Vein endothelial cell (primary cell): ENCODE measurements around a stretch of chr3.

DNA sequence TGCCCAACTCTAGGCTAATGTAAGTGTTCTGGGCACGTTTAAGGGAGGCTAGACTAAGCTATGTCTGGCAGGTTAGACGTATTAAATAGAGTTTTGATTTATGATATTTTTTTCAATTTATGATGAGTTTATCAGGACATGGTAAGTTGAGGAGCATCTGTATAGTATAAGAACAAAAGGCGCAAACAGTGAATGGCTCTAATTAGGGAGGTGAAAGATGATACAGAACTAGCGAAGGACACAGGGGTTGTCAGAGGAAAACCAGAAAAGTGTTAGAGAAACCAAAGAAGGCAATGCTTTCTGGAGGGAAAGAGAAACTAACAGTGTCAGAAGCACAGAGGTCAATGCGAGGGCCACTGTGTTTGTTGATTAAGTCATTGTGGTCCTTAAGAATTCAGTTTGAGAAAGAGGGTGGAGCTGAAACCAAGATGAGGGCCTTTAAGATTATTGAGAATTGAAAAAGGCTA lies 28.7 kb downstream of the ATG7 start:
- CAGE, long polyA plus RNA: no peak

DNA sequence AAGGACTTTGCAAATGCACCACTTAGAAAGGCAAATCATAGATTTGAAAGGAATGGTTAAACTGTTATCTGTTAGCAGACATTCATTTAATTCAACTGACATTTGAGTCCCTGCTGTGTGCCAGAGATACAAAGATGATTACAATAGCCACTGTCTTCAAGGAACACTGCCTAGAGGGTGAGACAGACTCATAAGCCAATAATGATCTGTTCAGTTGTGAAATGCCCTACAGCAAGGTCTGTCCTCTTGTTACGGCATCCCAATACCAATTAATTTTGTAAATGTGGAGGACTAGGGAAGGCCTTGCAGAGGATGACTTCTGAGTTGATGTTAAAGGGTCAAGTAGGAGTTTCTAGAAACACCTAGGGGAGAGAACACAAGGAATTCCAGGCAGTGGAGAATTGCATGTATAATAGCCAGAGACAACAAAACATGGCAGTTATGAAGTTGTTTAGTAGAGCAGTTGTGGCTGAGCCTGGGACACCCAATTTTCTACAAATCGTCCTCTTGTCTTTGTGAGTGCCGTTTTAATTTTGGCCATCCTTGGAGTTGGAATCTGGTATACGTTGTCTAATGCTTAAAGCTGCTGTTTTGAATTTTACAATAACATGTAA lies 113.3 kb downstream of the ATG7 start:
- CAGE, long polyA plus RNA: no peak

GRCh38 chr3:11391129-11391530 lies 118.9 kb downstream of the ATG7 start:
- CAGE, long polyA plus RNA: no peak

- CAGE, long polyA plus RNA: no peak
Measured at GRCh38 chr3:11430233-11430778, 158.1 kb downstream of the ATG7 start.

GRCh38 chr3:11466108-11466713 lies 177.5 kb downstream of the VGLL4 start:
- CAGE, long polyA plus RNA: no peak

DNA sequence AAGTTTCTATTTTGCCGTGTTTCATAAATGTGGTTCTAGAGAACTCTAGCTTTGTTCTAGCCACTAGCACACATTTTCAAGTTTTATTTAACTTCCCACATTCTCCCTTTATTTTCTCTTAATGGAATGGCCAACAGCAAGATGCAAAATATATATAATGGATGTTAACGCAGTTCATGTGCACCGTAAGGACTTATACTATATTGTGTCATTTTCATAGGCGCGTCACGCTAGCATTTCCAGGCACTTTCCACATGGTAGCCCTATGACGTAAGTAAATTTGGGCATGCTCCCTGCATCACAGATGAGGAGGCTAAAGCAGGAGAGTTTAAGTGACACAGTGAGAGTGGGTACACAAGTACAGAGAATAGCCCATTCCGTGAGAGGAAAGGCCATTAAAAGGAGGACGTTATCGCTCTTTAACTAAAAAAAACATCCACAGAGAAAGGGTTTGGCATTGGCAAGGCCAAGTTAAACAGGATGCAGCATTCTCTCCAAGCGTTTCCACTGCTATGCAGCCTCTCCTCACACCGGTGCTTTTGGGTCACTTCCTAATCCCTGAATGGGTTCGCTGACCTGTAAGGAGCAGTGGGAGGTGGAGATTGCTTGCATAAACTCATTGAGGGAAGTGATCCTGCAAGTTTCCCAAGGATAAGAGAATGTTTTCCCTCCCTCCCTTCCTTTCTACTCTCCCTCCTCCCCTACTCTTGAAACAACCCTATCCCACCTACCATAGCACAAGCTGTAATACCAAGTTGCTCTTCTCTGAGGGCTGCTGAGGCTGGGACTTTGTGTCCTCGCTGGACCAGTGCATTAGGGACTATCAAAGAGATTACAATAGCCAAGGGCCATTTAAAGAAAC lies 147.7 kb downstream of the VGLL4 start:
- CAGE, long polyA plus RNA: no peak

GRCh38 chr3:11556154-11556824 lies 87.4 kb downstream of the VGLL4 start:
- CAGE, long polyA plus RNA: no peak

DNA sequence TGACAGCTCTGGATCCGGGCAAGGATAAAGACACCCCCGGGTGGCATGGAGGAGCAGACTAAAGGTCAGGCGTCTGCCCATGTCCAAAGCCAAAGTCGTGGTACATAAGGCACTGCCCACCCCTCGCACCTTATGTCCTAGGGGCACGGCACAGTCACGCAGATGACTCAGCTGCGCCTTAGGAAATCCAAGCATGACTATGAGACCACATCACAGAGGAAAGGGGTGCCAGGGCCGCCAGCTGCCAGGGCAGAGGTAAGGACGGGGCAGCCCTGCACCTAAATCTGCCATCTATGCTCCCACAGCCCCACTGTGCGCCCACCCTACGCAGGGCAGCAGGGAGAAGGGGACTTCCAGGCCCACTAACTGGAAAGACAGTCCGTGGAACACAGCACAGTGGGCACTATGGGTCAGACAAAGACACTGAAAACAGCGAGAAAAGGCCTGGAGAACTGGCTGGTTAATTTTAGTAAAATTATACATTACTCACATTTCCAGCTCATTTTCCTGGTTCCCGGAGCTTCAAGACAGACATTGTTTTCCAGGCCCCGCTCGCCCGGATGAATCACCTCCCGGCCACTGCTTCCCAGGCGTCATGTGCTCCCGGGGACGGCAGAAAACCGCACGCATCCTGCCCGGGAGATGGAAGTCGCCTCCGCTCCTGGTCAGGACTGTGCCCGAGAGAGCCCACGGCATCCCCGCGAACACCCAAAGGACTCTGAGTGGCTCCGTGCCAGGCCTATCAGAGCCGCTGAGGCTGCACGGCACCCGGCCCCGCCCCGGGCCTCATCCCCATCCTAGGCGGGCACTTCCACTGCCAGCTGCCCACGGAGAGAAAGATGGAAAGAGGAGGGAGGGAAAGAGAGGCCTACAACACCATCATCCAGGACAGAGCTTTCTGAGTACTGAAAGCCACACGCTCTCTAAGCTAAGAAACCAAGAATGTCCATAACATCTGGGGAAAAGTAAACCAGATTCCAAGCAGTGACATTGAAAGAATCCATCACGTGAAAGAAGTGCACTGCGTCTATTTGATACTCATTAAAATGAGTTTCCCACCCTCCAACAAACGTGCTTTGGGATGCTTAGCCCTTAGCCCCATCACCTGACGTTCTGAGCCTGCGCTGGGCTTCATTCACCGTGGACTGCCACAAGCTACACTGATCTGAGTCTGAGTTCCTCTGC lies 75.2 kb downstream of the VGLL4 start:
- CAGE, long polyA plus RNA: no peak

GRCh38 chr3:11580121-11580703 lies 63.5 kb downstream of the VGLL4 start:
- CAGE, long polyA plus RNA: no peak

DNA sequence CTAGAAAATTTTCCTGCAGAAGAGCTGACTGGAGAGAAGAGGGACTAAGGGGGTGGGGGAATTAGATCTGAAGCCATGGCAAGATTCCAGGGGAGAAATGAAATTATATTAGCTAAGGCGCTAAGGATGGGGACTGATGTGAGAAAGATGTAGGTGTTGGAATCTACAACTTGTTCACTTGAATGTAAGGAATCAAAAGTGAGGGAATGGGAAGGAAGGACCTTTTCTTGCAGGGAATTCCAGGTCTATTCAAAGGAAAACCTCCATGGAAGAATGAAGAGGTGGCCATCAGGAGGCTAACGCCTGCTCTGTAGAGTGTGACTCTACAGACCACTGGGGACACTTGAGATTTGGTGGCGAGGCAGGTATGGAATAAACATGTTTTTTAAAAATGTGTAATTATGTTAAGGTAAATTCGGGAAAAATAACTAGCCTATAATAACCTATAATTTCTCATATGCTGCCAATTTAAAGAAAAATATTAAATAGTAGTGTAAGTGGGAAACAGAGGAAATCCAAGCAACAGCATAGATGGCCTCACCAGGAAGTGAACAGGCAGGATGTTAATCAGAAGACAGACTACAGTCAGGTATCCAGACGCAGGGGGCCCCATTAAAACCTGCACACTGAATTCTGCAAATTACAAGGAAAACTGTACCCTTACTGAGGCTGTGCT lies 1.4 kb downstream of the TAMM41 start:
- CAGE, long polyA plus RNA: no peak

- CAGE, long polyA plus RNA: no peak
Measured at GRCh38 chr3:12170007-12170413, 11.3 kb upstream of the TIMP4 start.

DNA sequence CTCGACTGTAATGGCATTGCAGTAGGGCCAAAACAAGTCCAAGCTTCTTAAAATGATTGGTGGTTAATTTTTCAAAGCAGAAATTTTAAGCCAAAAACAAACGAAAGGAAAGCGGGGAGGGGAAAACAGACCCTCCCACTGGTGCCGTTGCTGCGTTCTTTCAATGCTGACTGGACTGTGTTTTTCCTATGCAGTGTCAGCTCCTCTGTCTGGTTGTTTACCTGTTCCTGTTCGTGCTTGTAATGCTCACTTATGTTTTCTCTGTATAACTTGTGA lies 24.6 kb upstream of the TIMP4 start:
- CAGE, long polyA plus RNA: no peak

DNA sequence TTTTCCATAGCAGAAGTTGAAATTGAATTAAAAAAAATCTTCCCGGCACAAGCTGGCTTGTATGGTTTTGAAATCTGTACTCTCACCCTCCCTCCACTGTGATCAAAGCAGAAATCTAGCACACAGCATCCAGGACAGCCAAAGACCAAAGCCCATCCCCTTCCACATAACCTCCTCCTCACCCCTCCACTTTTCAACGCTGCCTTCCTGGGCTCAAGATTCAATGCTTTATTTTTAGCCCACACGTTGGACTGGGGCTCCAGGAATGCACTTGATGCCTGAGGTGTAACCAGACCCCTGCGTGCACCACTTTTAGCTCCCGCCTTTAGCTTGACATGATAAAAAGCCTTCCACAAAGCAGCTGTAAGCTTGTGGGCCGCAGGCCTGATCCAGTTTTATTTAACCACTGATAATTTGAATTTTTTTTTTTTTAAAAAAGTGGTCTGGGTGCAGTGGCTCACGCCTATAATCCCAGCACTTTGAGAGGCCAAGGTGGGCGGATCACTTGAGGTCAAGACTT lies 29.8 kb downstream of the TMEM40 start:
- CAGE, long polyA plus RNA: no peak

DNA sequence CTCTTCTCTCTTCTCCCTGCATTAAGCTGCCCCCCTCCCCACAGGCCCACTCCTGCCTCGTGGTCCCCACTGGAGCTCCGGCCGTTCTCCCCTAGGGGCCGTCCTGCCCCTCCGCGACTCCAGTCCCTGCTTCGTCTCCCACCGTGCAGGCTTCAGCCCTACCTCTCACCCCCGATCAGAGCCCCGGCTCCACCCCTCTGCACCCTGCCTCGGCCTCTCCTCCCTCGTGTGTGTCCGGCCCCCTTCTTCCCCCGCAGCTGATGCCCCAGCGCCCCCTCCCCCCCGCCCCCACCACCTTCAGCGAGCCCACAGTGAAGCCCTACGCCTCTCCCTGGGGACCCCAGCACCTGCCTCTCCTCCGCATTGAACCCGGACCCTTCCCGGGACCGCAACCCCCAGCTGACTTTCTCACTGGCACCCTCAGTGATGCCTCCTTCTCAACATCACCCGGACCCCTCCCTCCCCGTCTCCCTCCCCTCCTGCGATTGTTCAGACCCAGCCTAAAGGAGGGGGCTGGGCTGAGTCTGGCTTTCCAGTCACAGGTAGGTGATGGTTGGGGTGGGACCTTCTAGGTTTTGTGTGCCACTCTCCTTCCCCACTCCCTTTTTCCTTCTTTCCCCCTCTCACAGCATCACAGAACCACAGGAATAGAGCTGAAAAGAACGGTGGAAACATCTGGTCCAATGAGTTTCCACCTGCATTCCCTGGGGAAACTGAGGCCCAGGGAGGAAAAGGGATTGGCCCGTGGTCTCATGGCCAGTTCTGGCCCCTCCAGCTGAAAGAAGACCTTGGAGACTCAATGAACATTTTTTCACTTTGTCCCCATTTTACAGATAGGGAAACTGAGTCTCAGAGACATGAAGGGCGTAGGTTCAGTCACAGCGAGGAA lies 659 bp downstream of the CAND2 start:
- CAGE, long polyA plus RNA: no peak

DNA sequence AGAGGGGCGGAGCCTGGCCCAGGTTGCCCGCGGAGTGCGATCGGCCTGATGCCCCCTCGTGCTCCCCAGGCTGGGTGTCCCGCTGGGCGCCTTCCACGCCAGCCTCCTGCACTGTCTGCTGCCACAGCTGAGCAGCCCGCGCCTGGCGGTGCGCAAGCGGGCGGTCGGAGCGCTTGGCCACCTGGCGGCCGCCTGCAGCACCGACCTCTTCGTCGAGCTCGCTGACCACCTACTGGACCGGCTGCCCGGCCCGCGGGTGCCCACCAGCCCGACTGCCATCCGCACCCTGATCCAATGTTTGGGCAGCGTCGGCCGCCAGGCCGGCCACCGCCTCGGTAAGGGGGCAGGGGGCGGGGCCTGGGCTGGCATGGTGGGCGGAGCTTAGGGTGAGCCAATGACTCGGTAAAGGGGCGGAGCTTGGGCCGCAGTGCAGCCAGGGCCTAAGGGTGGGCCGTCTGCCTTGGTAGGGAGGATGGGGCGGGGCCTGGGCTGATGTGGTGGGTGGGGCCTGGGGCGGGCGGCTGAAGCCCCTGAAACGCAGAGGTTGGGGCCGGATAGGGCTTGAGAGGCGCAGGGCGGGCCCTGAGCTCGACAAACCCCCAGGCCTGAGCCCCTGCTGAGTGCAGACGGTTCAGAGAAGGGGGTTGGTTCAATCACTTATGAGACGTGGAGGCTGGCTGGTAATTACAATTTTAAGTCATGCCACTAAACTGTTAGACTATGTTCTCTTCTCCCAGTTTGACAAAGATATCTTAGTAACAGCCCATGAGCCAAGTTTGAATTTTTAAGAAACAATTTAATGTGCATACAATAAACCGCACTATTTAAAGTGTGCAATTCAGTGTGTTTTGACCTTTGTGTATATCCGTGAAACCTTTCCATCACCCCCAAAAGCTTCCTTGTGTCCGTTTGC lies 13.8 kb downstream of the CAND2 start:
- CAGE, long polyA plus RNA: no peak

- CAGE, long polyA plus RNA: no peak
Measured at GRCh38 chr3:12923497-12923982, 82.2 kb upstream of the RPL32 start.

DNA sequence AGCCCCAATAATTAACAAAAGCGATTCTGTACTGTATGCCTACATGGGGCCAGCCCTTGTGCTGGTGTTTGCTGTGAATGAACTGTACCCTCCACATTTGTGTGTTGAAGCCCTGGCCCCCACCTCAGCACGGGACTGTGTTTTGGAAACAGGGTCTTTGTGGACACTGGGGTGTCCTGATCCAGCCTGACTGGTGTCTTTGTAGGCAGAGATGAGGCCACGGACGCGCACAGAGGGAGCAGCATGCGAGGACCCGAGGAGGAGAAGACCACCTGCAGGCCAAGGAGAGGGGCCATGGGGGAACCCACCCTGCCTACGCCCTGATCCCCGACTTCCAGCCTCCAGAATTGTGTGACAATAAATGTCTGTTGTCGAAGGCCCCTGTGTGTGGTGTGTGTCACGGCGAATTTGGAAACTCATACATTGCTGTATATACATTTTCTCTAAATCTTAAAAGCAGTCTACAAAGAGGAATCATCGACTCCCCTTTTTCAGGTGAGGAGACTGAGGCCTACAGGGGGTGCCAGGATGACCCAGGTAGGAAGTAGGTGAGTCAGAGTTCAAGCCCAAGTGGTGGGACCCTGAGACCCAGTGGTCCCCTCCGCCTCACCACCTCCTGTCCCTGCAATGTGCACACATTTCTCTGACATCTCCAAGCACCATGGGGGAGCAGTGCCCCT lies 101.4 kb upstream of the RPL32 start:
- CAGE, long polyA plus RNA: no peak

DNA sequence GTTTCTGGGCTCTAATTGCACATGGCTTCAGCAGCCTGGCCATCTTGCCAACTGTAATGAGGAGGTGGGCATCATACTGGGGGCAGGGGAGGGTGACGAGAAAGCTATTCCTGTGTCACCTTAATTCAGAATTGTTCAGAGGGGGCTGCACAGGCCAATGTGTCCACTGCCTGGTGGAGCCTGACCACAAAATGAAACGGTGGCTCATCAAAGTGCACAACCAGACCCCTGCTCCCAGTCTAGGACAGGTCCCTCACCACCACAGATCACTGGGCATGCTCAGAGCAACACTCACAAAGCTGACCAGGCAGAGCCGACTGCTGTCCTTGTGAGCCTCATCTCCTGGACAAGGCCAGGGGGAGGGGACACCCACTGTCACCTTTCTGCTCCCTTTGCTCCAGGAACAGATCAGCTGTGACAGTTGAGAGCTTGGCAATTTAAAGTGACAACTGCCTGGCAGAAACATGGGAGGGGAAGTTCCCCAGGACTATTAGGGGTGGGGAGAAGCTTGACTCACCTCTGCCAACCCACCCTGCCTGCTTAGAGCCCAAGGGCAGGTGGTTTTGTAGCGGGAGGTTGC lies 80.7 kb downstream of the IQSEC1 start:
- CAGE, long polyA plus RNA: no peak

- CAGE, long polyA plus RNA: no peak
Measured at GRCh38 chr3:12994599-12995508, 78.4 kb downstream of the IQSEC1 start.

- CAGE, long polyA plus RNA: no peak
Measured at GRCh38 chr3:13007296-13007513, 66.0 kb downstream of the IQSEC1 start.